ENCODE measurements around a stretch of chr2.

- PRO-cap, 2 experiments: peak in 1 of 2 experiments; most common plus-strand start chr2:223041740 (in 1)
These were observed 10.4 kb upstream of the KCNE4 start for GRCh38 chr2:223041495-223042107.

GRCh38 chr2:223641009-223641481 lies 38.9 kb upstream of the SCG2 start:
- PRO-cap, 2 experiments: no peak in any of the 2 experiments

GRCh38 chr2:223760050-223760469 lies 77.3 kb downstream of the AP1S3 start:
- PRO-cap, 2 experiments: no peak in any of the 2 experiments

DNA sequence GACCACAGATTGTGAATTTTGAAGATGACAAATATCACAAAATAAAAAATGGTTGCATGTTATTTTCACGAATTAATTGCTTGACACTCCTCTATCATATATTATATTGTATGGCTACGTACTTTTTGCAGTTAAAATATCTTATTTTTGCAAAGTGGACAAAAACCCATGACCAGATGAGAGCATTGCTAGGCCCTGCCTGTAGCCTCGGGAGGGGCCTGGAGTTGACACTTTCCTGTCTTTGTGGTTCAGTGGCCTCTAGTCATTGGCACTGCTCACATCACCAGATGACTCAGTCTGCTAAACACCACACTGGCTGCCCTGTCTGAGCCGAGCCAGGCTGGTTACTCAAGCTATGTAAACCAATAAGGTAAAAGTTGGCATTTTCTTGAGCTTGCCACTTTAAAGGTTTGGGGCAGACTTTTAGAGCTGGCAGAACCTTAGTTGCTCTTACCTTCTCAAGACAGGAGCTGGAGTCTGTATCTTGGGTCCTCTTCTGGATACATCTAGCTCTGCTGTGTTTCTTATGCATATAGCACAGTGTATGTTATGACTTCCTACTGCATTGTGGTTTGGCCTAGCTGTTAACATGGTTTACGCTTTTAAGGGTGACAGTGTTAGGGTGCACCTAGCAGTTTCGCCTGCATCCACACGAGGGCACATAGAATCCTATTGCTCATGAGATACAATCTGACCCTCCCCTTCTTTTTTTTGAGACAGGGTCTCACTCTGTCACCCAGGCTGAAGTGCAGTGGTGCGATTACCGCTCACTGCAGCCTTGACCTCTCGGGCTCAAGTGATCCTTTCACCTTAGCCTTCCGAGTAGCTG lies 76.4 kb downstream of the AP1S3 start:
- PRO-cap, 2 experiments: no peak in any of the 2 experiments

GRCh38 chr2:223893795-223894410 lies 51.2 kb downstream of the WDFY1 start:
- PRO-cap, 2 experiments: no peak in any of the 2 experiments

DNA sequence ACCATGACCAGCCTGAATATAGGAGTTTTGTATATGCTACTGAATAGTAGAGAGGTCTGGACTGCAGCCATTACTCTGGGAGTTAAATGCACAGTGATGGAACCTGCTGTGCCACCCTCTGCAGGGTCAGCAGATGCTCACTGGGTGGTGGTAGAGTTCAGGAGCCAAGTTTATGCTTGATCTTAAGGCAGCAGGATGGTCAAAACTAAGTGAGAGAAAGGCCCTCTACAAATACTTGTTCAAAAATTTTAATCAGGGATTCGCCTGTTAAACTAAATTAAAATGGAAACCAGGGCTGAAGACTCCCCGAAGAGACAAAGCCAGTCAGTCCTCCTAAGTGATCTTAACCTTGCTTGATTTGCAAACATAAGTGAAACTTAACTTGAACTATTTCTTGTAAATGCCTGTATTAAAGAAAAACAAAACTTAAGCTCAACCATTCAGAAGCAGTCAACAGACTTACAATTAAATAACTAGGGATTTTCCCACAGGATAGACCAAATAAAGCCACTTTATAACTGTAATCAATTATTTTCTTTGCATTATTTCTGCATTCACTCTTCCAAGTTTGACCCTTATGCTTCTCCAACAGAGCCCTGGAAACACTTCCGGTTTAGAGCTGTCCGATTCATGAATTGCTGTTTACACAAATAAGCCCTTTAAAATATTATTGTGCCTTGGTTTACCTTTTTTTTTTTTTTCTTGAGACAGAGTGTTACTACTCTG lies 4.3 kb upstream of the WDFY1 start:
- PRO-cap, 2 experiments: no peak in any of the 2 experiments

DNA sequence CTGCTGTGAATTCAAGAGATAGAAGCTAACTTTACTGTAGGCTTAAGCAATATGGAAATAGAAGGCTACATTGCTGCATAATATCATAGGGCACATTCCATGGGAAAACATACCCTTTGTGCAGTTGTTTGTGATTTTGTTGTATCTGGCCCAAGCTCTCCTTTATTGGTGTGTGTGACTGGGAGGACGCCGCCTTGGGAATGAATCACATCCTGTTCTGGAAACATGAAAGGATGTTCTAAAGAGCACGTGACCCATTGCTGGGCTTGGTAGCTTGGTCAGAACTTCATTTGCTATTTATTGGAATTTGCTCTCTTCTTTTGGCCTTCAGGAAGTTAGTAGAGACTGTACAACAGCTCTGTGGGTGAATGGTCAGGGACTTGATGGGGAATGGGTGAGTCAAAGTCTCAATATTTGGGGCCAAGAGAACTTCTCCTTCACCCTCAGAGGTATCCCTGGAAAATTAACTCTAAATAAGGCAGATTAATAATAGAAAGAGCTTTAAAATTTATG lies 106.8 kb upstream of the SERPINE2 start:
- PRO-cap, 2 experiments: no peak in any of the 2 experiments

DNA sequence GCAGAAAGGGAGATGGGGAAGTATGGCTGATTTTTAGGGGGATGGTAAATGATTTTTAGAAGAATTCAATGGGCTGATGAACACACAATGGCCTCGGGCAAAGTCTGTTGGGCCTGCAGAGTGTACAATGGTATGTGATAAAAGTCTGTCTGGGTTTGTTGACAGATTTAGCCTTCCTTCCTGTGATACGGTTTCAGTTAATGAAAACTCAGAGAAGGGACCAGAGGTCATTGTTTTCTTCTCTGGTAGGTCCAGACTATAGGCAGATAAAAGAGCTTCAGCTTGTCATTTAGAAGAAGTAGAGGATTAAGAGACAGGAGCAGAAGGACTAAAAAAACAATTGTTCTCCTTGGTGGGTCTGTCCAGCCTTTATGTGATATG lies 107.3 kb upstream of the SERPINE2 start:
- PRO-cap, 2 experiments: no peak in any of the 2 experiments

GRCh38 chr2:224147205-224147612 lies 108.1 kb upstream of the SERPINE2 start:
- PRO-cap, 2 experiments: no peak in any of the 2 experiments

- PRO-cap, 2 experiments: no peak in any of the 2 experiments
These were observed 172.6 kb upstream of the SERPINE2 start for GRCh38 chr2:224211644-224212176.

- PRO-cap, 2 experiments: no peak in any of the 2 experiments
These were observed 180.4 kb downstream of the FAM124B start for GRCh38 chr2:224221580-224221905.

GRCh38 chr2:224478175-224478542 lies 76.3 kb upstream of the FAM124B start:
- PRO-cap, 2 experiments: no peak in any of the 2 experiments

DNA sequence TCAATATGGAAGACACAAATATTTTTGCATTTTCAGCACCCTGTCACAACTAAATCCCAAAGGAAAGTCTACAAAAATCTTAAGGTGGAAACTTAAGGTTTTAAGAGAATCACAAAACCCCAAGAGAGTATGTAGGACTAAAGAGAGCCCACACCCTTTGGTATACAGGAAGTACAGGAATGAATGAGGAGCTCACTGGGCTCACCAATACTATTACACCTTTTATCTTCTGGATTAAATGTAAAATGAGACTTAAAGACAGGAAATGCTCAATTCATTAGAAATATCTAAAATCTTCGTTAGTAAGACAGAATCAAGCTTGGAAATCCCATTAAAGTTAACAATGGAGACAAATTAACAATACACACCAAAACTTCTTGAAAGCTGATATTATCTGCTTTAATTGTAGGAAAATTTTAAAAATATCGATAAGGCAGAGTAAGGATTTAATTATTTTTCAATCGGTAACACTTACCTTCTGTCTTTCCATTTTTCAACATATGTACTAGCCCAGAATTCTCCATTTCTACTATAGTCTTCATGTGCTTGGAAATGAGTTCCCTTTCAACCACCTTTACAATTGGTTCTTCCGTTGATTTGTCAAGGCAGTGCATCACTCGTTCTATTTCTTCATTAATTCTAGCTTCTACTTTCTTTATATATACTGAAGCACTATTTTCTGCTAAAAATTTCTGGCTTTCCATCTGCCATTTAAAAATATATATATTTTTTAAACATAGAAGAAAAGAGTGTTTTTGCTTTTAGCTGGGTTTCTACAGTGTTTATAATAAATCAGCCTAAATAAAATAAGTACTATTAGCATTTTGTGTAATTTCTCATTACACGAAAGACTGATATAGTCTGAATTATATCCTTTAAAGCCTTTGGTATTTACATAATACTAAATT lies 74.0 kb downstream of the CUL3 start:
- PRO-cap, 2 experiments: no peak in any of the 2 experiments

- PRO-cap, 2 experiments: no peak in any of the 2 experiments
These were observed 31.0 kb downstream of the CUL3 start for GRCh38 chr2:224553939-224554835.

DNA sequence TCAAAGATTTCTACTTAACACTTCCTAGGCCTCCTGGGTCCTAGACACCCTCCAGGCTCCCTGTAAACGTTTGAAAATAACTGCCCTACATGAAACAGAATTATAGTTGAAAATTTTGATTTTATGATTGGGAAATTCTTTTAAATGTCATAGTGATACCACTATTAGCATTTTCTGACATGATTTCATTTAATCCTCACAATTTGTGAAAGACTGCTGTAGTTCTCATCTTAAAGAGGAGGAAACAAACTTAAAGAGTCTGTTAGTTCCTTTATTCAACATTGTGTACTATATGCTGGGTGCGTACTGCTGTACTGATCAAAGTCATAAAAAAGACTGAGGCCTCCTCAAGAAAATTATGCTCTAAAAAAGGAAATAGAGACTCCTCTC lies 10.6 kb downstream of the CUL3 start:
- PRO-cap, 2 experiments: no peak in any of the 2 experiments

DNA sequence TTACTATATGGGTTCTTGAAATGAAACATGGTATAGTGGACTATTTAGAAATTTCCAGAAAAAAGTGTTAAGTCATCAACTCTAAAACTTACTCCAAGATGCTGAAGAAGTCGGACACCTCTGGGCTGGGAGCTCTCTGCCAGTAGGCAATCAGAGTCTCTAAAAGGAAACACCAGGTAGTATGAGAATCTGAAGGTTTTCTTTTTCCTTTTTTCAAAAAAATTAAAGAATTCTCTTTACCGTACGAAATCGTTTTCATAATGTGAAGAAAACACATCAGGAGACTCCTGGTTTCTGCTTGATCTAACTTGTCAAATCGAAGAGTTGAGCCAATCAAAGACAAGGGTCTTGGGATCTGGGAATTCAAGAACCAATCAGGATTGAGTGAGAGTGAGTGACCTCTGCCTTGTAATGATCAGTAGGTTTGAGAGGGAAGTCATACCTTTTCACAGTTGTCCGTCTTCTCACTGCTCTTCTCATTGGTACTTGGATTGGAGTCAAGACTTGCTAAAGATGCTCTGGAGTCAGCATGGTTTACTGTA lies 88.9 kb upstream of the CCDC195 start:
- PRO-cap, 2 experiments: no peak in any of the 2 experiments

DNA sequence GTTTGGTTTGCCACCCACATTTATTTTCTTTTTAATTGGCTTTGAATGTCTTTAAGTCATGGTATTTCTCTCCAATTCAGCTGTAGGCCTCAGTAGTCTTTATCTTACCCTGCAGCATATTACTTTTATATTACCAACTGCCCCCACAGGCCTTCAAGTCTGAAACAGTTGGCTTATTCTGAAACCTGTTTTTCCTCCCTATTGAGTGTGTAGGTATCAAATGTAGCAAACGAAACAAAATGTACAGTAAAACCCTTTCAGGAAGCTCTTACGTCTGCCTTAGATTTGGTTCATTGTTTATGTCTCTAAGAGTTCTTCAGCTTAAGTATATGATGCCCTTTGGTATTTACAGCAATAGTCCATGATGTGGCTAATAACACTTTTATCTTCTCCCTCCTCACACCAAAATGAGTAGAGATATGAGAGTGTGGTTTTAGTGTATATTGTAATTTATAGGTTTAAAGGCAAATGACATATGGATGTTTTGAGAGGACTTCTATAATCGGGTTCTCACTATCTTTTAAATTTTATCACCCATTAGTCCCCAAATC lies 108.8 kb downstream of the DOCK10 start:
- PRO-cap, 2 experiments: no peak in any of the 2 experiments

- PRO-cap, 2 experiments: no peak in any of the 2 experiments
These were observed 58.4 kb downstream of the DOCK10 start for GRCh38 chr2:224983768-224984400.

GRCh38 chr2:224997644-224998187 lies 44.6 kb downstream of the DOCK10 start:
- PRO-cap, 2 experiments: no peak in any of the 2 experiments

DNA sequence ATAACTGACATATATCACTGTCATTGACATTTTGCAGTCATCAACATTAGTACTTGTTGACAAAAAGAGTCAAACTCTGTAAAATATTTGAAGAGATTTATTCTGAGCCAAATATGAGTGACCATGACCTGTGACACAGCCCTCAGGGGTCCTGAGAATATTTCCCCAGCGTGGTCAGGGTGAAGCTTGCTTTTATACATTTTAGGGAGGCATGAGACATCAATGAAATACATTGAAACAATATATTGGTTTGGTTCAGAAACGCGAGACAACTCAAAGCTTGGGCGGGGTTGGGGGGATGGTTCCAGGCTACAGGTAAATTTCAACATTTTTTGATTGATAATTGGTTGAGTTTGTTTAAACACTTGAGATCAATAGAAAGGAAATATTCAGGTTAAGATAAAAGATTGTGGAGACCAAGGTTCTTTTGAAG lies 266.8 kb downstream of the NYAP2 start:
- PRO-cap, 2 experiments: no peak in any of the 2 experiments